Measurements from ENCODE around the gene TRMU.

- PRO-cap = no peak
Measured at GRCh38 chr22:45740294-45740662, 68.6 kb downstream of the ATXN10 start.

GRCh38 chr22:45767987-45768439, 96.4 kb downstream of the ATXN10 start:
- PRO-cap = no peak

DNA sequence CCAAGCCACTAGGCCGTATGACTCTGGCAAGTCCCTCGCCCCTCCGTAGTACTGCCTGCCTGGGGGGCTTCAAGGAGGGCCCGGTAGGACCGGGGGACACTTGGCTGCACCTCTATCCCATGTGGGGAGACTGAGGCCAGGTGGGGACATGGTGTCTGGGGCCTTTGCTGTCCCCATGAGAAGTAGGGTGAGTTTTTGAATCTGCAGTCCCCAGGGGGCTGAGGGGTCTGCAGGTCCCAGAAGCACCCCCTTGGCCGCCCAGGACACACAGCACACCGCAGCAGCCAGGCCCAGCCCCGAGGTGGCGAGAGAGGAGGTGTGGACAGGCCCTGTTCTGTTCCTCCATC, 18.2 kb upstream of the WNT7B start:
- PRO-cap = no peak

- PRO-cap = unidirectional peak, plus-strand start at chr22:46007296
Measured at GRCh38 chr22:46006383-46007401, 29.7 kb upstream of the WNT7B start.

DNA sequence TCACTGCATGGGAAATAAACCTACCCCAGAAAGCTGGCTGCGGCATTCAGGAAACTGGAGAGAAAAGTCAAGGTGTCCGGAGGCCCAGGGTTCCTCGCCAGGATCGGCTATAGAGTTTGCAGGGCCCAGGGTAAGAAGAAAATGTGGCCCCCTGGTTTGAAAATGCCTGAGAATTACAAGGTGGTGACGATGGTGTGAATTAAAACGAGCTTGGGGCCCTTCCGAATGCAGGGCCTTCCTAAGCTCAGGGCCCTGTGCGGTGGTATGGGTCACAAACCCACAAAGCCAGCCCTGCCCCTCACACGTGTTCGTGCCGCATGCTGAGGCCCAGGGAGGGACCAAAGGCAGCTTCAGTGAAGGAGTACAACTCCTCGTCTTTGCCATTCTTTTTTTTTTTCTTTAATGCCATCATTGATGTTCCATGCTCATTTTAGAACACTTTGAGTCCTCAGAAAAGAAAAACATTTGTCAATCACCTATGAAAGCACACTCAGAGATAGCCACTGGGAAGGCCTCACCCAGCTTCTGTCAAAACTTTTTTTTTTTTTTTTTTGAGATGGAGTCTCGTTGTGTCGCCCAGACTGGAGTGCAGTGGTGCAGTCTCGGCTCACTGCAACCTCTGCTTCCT, 71.3 kb upstream of the WNT7B start:
- PRO-cap = no peak

DNA sequence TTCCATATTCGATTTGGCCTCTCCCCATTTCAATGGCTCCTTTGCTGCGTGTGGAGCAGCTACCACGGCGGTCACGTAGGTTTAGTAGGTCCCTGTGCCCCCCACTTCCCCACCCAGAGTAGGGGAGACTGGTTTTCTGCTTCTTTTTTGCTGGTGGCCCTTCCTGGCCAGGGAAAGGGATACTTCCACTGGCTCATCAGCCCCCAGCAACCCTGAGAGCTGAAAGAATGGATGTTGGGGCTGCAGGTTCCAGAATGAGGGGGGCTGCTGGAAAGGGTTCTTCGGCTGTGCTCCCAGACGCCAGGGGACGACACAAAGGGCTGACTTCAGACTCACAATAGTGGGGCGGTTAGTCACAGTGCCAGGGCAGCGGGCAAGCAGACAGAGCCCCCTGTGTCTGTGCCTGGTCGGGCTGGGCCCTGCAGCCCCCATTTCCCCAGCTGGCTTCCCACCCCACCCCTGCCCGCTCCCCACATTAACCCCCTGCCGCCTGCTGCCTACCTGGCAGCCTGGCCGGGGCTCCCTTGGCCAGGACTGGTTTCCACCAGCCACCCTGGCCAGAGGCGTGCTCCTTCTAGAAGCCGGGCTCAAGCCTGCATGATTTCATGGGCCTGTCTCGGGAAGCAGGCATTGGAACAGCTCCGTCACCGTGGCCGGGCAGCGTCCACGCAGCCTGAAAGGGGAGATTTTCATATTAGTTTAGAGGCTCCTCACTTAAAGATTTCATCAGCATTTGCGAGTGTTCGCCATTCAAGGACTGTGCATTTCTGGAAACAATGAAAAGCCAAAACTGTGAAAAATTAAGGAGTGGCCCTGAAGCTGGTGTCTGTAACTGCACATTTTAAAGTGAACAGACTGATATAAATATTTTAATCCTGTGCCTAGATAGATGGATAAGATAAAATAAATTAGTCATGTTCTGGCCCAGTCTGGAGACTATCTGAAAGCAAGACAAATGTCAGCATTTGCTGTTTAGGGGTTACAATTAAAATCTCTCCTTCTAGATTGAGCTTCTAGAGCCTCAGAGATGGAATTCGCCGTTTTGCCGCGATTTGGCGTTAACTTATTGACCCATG, 79.2 kb upstream of the WNT7B start:
- PRO-cap = unidirectional peak, plus-strand start at position 349 of the sequence

DNA sequence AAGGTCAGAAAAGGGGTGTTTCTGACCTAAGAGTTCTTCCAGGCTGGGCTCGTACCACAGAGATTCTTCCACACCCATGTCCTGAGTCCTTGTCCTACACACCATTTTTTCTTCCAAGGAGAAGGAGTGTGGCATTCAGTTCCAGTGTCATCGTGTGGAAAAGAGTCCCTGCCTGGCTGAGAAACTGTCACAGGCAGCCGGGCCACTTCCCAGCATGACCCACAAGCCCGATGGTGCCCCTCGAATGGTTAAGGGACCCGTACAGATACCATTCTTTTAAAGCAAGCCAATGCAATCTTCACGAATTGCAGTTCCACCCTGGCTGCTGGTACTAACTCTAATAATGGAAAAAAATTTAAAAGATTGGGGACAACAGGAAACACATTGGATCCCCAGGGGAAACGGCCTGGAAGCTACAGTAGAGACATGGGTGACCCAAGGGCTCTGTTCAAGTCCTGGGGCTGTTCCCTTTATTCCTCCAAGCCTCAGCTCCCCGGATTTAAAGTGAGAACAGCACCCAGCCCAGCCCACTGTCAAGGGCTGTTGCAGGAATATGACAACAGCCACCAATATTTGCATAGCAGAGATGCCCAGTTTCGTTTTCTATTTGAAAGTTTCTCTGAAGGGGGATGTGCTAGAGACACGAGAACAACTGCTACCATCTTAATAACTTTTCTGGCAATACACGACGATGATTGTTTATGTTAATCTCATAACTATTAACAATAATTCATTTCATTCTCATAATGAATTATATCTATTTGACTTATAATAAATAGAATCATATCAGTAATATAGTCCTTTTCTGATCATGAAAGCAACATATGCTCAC, 81.0 kb upstream of the WNT7B start:
- PRO-cap = bidirectional peak, plus-strand start at position 629 of the sequence, minus-strand start at position 535 of the sequence

GRCh38 chr22:46073515-46073982, 76.8 kb upstream of the PPARA start:
- PRO-cap = no peak

DNA sequence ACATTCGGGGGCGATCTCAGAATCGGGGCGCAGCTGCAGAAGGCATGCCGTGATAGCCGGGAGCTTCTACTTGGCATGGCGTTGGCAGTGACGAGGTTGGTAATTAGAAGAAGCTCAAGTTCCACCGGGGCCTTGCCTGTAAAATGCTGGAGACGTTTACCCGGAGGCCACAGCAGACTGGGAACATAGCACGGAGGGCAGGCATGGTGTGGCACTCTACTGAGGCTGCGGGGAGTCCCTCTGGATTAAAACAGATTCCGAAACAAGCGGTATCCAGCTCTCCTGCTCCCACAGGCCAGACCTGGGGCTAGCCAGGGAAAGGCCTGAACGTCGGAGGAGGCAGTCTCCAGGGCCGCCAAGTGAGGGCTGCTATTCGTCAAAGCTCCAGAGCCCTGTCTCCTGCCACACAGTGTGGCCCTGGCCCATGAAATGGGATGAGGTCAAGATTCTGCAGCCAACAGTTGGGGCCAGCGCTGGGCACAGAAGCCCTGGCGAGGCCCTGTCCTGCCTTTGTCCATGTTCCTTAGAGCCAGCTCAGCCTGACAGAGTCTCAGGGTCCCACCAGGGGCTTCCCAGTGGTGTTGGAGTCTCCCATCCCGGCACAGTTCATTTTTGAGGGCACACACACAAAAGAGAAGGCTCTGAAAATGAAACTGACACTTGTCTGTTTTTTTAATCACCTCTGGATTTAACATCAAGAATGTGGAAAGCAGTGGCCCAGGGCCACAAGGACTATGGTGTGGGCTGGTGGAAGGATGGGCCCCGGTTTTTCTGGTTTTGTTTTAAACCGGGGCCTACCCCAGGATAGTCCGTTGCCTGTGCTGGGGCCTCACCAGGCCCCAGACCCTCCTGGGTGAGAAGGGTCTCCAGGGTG, 76.1 kb upstream of the PPARA start:
- PRO-cap = no peak

DNA sequence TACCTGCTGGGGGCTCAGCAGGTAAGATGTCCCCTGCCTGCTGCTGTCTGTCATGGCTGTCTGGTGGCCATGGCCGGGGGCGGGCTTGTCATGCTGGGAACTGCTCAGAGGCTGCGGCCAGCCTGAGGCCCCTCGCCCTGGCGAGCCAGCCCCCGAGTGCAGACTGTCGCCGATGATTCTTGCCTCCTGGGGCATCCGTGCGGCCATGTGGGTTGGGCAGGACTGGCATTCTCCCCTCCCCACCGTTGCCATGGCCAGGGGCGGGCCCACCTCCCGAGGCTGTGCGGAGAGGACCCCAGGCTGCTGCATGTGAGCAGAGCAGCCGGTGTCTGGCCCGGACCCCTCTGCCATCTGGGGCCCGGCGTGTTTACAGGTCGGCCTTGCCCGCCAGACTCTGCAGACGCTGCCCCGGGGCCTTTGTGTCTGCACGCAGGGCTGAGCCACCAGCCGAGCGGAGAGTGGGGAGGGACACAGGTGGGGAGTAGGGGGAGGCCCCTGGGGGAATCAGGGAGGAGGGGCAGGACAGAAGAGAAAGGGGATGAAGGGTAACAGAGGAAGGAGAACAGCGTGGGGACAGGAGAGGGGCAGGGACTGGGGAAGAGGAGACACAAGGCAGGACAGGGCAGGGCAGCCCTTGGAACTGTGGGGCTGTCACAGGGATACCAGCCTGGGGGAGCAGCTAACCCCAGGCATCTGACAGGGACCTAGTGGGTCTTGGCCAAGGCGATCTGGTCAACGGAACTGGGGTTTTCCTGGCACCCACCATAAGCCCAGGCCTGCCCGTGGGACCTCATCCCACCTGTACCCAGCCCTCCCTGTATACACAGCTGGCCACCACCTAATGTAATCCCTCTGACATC, 51.1 kb upstream of the PPARA start:
- PRO-cap = no peak

DNA sequence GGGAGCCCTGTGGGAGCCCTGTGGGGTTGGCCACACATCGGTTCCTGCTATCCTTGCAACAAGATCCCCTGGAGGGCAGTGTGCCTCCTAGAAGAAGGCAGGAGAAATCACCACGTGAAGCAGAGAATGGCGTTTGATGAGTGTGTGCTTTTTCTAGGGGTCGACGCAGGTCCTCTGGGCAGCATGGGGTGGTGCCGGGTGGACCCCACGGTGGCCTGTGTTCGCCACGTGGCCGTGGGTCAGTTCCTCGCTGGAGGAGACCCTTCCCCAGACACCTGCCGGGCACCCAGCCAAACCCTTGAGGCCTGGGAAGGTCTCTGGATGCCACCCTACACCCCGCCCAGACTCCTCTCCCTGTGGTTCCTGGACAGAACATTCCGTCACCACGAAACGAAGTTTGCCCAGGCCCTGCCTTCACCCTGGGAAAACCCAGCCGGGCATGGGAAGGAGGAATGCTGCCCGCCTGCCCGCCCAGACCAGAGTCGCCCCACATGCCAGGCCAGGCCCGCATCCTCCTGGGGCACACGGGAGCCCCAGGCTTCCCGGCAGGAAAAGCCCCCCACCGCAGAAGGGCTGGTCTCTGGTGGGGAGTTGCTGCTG, 45.0 kb upstream of the PPARA start:
- PRO-cap = no peak

- PRO-cap = no peak
Measured at GRCh38 chr22:46119919-46120555, 30.3 kb upstream of the PPARA start.

DNA sequence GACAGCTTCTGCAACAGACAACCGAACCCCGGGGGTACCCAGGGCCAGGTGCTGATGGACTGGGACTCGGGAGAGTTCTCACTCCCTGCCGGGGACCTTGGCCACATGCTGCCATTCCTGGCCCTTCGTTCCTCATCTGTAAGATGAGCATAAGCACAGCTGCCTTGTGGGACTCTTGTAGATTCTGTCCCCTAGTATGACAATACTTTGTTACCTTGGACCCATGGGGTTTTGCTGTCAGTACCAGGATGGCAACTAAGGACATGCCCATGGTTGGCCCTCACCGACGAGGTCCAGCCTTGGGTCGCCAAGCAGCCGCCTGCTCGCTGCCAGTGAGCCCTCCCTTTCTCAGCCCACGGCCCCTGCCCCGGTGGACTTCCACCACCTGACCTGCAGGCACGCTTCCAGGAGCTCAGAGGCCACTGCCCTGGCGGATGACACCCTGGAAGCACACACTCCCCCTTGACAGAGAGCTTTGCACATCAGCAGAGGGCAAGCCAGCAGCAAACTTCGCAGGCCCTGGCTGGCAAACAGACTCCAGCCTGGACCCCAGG, 3.0 kb upstream of the PPARA start:
- PRO-cap = no peak

DNA sequence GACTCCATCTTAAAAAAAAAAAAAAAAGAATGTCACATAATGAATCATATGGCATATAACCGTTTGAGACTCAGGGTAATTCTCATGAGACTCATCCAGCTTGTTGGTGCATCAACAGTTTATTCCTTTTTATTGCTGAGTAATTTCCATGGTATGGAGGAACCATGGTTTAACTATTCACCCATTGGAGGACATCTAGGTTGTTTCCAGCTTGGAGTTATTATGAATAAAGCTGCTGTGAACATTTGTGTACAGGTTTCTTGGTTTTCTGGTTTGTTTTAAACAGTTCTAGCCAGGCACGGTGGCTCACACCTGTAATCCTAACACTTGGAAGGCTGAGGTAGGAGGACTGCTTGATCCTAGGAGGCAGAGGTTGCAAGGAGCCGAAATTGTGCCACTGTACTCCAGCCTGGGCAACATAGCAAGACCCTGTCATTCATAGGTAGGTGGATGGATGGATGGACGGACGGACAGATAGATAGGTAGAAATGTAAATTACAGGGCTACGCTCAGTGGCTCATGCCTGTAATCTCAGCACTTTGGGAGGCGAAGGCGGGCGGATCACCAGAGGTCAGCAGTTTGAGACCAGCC, 25.5 kb downstream of the PPARA start:
- PRO-cap = no peak

GRCh38 chr22:46238375-46238752, 11.7 kb downstream of the CDPF1 start:
- PRO-cap = no peak

DNA sequence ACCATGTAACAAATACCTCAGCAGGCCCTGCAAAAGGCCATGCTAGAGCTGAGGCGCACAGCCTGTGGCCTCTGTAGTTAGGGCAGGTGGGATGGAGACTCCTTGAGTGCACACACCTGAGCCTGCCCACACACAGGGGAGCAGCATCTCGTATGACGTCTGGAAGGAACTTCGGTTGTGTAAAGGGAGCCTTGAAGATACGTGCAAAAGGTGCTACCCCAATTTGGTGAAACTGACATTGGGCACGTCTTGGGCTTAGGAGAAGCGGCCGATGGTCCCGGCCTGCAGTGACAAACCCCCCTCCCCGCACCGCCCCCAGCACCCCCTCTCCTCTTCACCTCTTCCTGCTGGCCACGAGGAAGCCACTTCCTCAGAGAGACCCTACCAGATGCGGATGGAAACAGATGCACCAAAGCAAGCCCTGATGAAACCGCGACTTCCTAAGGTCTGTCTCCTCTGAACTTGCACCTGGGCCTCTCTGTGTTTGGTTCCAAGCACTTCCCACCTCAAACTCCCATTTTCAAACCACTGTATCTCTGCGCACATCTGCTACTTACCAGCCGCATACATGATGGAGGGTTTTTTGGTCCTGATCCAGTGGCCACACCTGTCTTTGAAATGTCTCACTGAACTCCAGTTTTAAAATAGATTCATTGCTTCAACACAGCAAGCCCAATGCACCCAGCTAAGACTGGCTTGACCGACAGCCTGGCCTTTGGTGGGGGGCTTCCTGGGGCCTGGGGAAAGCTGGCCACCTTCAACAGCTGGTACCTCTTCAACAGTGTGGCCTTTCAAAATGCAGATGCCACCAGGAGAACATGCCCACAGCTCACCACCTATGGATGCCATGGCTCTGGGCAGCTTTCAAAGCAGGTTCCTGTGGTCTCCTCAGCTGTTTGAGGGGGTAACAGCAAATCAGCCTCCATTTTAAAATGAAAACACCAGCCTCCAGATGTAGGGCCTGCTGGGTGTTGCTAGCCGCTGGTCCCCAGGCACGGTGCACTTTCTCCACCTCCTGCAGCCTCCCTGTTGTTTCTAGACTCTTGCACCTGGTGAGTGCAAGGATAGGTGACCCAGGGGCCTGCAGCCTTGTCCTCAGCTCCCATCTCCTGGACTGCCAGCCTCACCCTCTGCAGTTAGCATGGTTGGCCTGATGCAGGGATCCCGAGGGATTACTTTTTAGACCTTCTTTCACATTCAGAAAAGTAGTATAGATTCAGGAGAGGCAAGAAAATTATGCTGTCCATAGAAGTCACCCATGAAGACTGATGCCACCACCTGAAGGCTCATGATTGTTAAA, 10.3 kb downstream of the CDPF1 start:
- PRO-cap = no peak

- PRO-cap = no peak
Measured at GRCh38 chr22:46241106-46241800, 8.8 kb downstream of the CDPF1 start.

DNA sequence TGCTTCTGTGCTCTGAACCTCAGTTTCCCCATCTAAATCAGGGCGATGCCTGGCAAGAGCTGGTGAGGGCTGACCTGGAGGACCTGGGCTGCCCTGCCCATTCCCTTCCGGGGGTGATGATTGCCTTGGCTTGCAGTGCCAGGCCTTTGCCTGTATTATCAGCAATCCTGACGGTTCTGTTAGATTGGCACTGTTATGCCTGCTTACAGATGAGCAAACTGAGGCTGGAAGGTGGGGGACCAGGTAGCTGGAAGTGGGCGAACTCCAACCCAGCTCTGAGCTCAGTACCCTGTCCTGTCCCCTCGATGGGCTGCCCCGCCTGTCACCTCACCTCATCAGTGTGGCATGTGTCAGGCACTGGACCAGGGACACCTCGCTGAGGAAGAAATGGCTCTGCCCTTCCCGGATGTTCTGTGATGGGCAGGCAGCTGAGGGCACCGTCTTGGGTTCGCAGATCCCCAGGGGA, 7.7 kb upstream of the GTSE1 start:
- PRO-cap = no peak

GRCh38 chr22:46335141-46336144, at the start of gene TRMU:
Gene TRMU (plus strand): TSS chr22:46335714.
- PRO-cap = no peak

DNA sequence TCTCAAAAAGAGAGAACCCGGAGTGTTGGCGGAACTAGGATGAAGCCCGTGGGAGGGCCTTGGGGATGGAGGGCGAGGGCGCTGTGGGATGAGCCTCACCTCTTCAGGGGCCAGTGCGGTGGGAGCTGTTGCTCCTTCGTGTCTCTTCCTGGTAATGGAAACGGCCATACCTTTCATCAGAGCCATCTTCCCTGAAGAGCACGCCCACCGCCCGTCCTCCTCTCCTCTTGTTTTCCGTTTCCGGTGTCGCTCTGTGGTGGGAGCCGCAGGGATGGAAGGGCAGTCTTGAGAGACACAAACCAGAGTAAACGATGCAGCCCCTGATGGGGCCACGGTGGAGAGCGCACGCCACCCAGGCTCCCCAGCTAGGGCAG, 15.8 kb downstream of the TRMU start:
- PRO-cap = no peak

All from parotid gland (tissue), 1 donor.